SK-N-MC (cell line): Measurements from ENCODE around the genes TRAM2, ELOVL5 and GCLC.

- RRBS: no CpG with 5 or more reads among the region's 4 CpGs
Observed at GRCh38 chr6:51317591-51318039, 498.9 kb downstream of the TFAP2B start.

GRCh38 chr6:52125261-52125677 is 37.9 kb upstream of the PKHD1 start:
- RRBS: no CpG with 5 or more reads among the region's 2 CpGs

- RRBS: 60% methylated on average over 1 of the region's 27 CpGs
Observed at GRCh38 chr6:52306983-52307620, 22.6 kb upstream of the MCM3 start.

DNA sequence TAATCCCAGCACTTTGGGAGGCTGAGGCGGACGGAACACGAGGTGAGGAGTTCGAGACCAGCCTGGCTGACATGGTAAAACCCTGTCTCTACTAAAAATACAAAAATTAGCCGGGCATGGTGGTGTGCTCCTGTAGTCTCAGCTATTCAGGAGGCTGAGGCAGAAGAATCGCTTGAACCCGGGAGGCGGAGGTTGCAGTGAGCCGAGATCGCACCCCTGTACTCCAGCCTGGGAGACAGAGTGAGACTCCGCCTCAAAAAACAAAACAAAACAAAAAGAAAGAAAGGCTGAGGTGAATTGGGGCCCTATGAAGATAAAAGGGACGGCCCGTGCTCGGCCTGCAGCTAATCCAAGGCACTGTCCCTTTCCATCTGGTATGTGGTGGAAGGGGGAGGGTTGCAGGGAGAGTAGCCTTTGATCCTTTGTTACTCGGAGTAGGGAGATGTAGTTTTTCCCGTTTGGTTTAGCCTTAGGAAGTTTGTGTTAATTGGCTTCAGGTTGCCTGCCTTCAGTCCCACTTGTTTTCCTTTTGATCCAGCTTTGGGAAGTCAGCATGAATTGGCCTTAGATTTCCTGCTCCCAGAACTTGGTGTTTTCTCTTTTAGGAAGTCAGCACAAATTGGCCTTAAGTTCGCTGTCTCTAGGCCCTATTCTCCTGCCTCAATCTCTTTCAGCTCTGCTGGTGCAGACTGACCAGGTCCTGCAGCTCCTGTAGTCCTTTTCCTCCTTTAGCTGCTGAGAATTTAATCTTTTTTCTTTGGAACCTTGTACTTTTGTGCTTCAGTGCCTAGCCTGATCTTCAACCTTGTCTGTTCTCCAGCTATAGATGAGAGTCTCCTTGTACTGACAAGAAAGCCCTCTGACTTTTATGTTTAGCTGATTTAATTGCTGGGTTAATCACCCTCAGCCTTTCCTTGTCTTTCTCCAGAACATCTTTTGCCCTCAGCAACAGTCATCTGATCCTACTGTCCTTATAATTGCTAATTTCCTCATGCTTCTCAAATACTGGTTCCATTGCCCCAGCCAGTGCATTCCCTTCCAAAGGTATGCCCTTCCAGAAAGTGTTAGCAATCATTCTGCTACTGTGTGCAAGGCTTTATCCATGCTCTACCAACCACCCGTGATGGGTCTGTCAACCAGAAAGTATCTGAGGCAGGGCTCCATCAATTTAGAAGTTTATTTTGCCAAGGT is 35.9 kb upstream of the PAQR8 start:
- RRBS: no CpG with 5 or more reads among the region's 18 CpGs

GRCh38 chr6:52403003-52403642 is 17.0 kb upstream of the EFHC1 start:
- RRBS: no CpG with 5 or more reads among the region's 33 CpGs

GRCh38 chr6:52511959-52512696 is 64.7 kb downstream of the TRAM2 start:
- RRBS: no CpG with 5 or more reads among the region's 9 CpGs

- RRBS: 4% methylated on average over 26 of the region's 71 CpGs
Observed at GRCh38 chr6:52576145-52577114, at the start of gene TRAM2. Gene TRAM2, minus strand, starts transcription at chr6:52577060.

- RRBS: 13% methylated on average over 1 of the region's 54 CpGs
Observed at GRCh38 chr6:52664317-52665389, 6.3 kb upstream of the TMEM14A start.

GRCh38 chr6:52788328-52788806 is 15.2 kb downstream of the GSTA1 start:
- RRBS: no CpG with 5 or more reads among the region's 2 CpGs

- RRBS: no CpG with 5 or more reads among the region's 19 CpGs
Observed at GRCh38 chr6:53066206-53066737, 1.1 kb downstream of the FBXO9 start.

DNA sequence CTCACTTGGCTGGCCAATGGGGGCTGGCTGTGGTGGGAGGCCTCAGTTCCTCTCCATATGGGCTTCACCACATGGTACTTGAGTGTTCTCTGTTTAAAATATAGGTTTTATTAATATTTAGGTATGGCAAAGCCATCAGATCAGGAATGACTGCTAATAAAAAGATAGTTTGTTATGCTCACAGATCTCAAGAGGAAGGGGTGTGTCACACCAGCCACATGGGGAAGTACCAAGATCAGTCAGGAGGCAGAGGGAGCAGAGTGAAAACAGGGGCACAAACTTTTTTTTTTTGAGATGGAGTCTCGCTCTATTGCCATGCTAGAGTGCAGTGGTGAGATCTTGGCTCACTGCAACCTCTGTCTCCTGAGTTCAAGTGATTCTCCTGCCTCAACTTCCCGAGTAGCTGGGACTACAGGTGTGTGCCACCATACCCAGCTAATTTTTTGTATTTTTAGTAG is 92.1 kb upstream of the GCM1 start:
- RRBS: no CpG with 5 or more reads among the region's 2 CpGs

DNA sequence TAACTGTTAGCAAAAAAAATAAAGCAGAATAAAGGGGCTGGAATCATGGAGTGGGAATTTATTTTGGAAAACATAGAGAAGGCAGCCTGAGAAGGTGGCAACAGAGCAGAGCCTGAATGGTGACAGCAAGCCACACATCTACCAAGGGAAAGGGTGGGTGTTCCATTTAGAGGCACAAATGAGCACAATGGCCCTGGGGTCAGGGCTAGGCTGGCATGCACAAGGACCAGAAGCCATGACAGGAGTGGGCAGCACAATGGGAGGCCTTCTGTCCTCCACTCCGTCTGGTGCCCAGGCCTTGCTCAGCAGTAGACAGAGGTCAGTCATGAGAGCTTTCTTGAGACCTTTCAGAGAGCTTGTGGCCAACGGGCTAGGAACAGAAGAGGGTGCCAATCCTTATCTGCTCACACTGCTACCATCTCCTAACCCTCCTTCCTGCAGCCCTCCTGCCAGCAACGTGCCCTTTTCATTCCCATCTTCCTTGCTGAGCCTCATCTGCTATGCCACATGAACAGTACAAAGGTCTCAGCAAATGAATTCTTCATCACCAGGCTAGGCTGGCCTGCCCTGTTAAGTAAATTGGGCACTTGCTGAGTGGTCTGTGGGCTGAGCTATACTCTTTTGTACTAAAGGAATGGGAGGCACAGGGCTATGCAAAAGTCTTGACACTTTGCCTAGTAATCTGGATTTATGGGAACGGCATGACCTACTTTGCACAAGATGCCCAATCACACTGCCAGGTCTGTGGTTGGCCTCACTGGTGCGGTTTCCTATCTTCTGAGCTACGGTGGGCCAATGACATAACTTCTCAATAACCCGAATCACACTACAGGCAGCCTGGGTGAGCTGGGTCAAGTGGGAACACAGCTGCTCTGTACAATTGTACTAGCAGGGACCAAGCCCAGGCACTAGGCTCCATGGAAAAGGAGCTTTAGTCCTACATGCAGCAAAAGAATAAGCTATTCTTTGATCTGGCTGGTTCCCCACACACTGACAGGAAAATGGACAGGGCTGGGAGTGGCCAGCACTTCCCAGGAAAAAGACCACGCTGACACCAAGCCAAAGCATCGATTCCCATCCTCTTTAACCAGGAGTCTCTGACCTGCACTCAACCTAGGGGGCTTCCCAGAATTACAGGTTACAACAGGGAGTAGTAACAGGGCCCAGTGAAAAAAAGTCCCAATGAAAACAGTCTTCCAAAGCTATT is 47.9 kb downstream of the ELOVL5 start:
- RRBS: no CpG with 5 or more reads among the region's 9 CpGs

- RRBS: no CpG with 5 or more reads among the region's 8 CpGs
Observed at GRCh38 chr6:53320777-53321414, 27.9 kb downstream of the ELOVL5 start.

DNA sequence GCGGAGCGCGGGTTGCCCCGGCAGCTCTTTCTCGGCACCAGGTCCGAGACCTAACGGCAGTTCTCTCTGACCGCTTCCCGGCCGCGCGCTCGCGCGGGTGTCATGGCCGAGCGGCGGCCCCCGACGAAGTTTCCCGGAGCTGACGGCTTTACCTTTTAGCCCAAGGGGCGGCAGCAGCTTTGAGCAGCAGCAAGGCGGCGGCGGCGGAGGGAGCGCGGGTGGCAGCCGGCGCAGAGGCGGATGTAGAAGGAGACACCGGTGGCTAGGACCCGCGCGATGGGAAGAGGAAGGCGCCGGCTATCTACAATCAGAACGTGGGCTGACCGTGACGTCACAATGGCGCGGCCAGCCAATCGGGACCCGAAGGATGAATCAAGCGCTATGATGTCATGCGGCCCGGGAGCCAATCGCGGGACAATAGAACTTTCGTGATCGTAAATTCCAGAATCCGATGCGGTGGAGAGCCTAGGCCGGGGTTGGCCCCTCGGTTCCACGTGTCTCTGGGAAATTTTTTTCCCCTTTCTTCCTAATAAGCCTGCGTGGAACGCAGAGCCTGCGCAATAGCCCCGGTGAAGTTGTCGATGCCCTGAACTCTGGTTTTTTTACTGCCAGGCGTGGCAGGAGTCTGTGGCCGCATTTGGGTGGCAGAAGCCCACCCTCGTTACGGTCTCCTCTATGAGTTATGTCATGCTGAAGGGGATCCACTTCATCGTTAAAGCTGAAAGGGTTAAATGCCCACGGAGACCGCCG is at the start of gene ELOVL5:
ELOVL5 (minus strand) TSS at position 286 of the 750 bp plus-strand sequence.
- RRBS: 2% methylated on average over 48 of the region's 70 CpGs

DNA sequence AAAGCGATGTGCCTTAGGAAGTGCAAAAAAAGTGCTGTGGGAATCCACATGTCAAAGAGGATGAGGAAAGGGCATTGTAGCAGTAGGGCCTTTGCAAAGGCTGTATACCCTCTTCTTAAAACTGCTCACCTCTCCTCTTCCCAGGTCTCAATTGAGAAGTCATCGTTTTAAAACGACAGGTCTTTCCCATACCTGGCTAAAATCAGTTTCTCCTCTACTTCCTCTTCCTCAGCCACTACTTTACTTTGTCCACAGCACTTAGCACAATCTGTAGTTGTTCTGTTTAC is 9.6 kb upstream of the ELOVL5 start:
- RRBS: no CpG with 5 or more reads among the region's 3 CpGs

DNA sequence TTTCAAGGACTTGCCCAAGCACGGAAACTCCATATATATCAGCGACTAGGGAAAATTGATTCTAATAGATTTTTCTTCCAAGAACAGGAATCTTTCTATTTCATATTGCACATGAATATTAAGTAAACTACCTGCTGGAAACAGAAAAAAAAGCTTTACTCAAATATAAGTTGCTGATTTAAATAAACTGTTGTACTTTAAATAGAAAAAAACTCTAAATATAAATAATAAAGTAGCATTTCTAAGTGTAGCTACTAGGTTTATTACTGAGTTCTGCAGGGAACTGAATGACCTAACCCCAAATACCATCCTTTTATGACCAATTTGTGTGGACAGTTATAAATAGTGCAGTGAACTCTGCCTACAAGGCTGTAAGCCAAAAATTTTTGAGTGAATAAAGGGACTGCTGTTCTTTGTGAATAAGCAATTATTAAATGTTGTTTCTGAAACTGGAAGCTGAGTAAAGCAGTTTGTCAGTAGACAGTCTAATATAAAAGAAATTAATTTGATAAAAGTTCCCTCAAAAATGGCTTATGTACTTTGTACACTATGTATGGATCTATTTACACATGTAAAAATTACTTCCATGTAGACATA is 90.8 kb upstream of the ELOVL5 start:
- RRBS: no CpG with 5 or more reads among the region's 2 CpGs

DNA sequence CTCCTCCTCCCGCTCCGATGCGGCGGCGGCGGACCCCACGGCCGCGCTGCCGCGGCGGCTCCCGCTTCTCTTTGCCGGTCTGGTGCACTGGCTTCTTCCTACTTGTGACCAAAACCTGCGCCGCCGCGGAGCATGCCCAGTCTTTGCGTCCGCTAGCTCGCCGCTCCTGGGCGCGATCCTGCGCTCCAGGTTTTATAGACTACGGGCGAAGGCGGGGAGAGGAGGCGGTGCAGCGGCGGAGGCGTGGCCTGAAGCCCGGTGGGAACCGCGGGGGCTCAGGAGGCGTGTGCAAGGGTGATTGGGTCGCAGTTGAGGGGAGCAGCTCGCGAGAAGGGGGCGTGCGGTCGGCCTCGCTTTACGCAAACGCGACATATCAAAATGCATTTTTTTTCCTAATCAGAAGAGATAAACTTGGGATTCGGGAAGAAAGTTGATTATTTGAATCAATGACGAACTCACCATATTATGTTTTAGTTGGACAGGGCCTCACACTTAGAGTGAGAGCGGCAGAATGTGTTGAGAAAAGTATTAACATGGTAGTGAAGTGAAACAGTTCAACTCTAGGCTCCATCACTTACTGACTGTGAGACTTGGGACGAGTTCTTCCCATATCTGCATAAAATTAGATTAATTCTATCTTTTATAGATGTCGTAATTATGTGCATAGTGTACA is at the start of gene GCLC:
GCLC (minus strand) TSS at position 168 of the 673 bp plus-strand sequence.
- RRBS: under 1% methylated on average over 8 of the region's 51 CpGs

GRCh38 chr6:53633605-53633823 is 32.0 kb downstream of the KLHL31 start:
- RRBS: no CpG with 5 or more reads among the region's 1 CpG